Tibial artery (tissue), 1 donor: ENCODE data around the genes STX18 and TBC1D14.

DNA sequence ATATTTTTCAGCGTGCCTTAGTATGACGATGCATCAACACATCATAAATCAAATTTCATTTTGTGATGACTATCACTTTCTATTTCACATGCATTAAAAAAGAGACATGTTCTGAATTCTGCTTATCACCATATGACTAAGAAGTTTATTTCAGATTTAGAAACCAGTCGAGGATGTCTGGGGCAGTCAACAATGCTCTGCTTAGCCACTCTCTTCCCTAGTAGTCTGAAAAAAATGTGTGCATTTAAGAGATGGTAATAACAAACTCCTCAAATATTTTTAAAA, 49.3 kb downstream of the STX18 start:
- PRO-cap, result no peak

GRCh38 chr4:4541656-4542659, at the start of gene STX18:
Gene STX18 (minus strand): TSS chr4:4542048.
- PRO-cap, result bidirectional peak, plus-strand start at chr4:4542149, minus-strand start at chr4:4542048

GRCh38 chr4:4667045-4668046, 125.5 kb upstream of the STX18 start:
- PRO-cap, result no peak

- PRO-cap, result no peak
Observed at GRCh38 chr4:5050619-5050818, 761 bp upstream of the STK32B start.

GRCh38 chr4:5665360-5665777, 43.0 kb downstream of the EVC2 start:
- PRO-cap, result no peak

GRCh38 chr4:5730600-5731535, 19.9 kb downstream of the EVC start:
- PRO-cap, result no peak

DNA sequence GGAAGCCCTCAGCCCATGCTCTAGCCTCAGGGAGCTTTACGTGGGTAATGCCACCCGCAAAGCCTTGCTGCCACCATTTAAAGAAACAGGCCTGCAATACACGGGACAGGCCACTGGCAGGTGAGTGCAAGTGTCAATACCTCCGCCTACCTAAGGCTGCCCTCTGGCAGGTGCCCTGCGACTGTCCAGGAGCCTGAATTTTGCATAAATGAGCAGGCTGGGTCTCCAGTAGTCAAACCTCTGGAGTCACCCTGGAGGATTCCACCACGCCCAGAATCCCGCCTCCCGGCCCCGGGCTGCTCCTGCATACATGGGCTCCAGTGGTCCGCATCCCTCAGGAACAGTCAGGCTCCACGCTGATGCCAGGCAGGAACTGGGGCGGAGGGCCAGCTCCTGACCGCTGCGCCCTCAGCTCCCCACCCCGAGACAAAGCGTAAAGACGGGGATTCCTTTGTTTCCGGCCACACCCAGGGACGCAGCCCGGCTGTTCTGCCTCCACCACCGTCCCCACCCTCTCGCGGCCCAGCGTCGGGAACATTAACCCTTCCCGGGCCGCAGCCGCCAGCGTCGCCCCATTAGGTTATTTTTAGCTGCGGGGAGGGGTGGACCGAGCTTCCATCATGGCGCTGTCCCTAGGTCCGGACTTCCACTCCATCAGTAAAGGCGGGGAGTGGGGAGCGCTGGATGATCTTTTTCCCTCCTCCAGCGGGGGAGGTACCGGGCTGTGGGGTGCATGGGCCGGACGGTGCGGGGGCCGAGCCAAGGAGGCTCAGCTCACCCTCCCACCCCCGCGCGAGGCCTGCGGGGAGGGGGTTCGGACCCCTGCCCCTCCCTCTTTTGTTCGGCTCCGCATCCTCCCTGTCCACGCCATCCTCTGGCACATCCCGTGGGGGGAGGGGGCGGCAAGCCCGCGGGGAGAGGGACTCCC, 5.5 kb downstream of the CRMP1 start:
- PRO-cap, result no peak

DNA sequence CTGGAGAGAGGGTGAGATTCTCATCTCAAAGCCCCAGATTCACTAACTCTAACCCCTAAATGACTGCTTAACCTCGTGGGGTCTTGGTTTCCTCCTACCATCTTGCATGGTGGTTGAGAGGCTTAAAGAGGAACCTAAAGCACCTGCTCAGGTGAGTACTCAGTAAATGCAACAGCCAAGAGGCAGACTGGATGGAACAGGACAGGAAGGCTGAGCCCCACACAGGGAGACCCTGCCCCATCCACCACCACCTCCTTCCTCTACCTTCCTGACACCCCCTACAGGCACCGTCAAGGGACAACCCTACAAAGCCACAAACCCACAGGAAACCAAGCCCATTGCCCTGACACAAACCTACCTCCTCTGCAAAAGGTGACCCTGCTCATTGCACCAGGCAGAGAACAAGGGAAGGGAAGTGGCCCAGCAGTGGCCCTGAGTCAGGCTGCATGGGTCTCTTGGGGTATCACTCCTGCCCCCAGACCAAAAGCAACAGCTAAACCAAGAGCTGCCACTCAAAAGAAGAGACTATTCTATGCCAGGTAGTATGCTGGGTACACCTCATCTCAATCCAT, 21.1 kb downstream of the JAKMIP1 start:
- PRO-cap, result no peak

DNA sequence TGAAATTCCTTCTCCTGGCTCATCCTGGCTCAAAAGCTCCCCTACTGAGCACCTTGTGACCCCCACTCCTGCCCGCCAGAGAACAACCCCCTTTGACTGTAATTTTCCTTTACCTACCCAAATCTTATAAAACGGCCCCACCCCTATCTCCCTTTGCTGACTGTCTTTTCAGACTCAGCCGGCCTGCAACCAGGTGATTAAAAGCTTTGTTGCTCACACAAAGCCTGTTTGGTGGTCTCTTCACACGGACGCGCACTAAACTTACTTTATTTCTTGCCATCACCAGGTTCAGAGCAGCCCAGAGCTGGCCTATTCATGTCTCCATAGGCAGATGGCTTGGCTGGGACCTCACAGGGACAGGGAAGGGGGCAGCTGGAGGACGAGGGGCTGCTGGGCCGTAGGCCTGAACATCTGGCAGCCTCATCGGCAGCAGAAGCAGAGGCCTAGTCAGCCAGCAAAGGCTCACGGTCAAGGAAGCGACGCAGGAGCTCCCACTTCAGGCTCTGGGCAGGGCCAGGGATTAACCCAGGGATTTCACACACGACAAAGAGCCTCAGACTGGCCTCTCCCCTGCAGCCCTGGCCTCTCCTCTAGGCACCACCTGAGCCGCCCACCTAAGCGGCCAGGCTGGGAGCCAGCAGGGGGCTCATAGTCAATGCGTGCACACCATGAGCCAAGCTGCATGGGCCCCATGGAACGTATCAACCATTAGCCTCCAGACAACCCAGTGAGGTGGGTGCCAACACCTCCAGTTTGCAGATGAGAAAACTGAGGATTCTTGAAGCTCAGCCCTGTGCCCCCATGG, 46.0 kb upstream of the MAN2B2 start:
- PRO-cap, result no peak

- PRO-cap, result no peak
Observed at GRCh38 chr4:6576312-6576979, 1.5 kb downstream of the MAN2B2 start.

- PRO-cap, result no peak
Observed at GRCh38 chr4:6708088-6708711, 1.5 kb downstream of the MRFAP1L1 start.

DNA sequence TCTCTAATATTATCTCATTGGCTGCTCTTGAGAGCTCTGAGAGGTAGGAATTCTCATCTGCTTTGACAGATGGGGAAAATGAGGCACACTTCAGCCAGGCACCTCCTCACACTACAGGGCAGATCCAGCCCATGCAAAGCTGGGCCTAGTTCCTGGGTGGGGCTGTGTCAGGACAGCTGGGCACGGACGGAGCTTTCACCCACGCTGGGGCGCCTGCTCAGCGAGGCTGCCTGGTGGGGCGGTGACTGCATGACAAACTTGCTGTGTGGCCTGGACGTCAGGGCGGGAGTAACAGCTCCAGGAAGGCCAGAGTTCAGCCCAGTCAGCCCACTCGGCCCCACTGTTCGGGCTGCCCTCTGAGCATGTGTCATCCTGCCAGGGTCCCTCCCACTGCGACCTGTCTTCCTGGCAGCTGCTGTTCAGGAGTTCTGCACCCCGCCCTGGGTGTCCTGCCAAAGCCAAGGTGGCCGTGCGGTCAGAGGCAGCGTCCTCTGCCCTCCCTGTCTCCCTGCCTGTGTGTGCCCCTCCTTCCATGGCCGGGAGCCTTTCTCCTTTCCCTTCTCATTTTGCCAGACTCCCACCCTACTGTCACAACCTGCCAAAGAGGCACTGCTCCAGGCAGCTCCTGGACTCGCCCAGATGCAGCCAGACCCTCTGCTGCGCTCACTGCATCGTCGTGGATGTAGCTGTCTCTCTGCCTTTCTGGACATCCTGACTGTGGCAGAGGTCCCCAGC, 33.1 kb upstream of the KIAA0232 start:
- PRO-cap, result no peak

DNA sequence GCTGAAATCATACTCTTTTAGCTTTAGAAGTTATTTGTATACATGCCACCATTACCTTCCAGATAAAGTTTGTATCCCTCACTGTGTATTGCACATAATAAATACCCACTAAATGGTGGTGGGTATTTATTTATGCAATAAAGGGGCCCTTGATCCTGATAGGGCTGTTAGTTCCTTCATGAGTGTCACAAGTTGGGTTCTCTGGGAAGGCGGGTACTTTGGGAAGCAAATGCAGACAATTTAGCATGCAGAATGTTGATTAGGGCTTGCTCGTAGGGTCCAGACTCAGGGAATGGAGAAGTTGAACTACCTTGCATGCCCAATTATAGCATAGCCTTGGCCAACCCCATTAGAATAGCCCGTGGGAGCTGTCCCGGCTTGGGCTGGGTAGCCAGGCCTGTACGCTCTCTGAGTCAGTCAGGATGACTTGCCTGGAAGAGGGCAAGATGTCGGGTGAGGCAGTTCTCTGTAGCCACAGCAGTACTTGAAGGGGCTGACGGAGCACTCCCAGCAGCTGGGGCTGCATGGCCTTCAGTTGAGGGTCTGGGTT, 19.4 kb downstream of the KIAA0232 start:
- PRO-cap, result no peak

DNA sequence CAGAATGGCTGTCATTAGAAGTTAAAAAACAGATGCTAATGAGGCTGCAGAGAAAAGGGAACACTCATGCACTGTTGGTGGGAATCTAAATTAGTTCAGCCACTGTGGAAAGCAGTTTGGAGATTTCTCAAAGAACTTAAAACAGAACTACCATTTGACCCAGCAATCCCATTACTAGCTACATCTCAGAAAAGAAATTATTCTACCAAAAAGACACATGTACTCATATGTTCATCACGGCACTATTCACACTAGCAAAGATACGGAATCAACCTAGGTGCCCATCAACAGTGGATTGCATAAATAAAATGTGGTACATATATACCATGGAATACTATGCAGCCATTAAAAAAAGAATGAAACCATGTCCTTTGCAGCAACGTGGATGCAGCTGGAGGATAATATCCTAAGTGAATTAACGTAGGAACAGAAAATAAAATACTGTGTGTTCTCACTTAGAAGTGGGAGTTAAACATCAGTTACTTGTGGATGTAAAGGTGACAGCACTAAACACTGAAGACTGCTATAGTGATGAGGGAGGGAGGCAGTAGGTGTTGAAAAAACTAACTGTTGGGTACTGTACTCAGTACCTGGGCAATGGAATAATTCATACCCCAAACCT, 37.2 kb downstream of the KIAA0232 start:
- PRO-cap, result no peak

- PRO-cap, result bidirectional peak, plus-strand start at chr4:6909826, minus-strand start at chr4:6909696
Observed at GRCh38 chr4:6909551-6910385, at the start of gene TBC1D14. Gene TBC1D14 (plus strand): TSS chr4:6909826.

- PRO-cap, result unidirectional peak, plus-strand start at chr4:6916905
Observed at GRCh38 chr4:6916294-6917122, 6.9 kb downstream of the TBC1D14 start.

GRCh38 chr4:6963054-6963785, 53.6 kb downstream of the TBC1D14 start:
- PRO-cap, result no peak

GRCh38 chr4:7005756-7006150, 37.0 kb downstream of the CCDC96 start:
- PRO-cap, result no peak

GRCh38 chr4:7045892-7046256, 2.7 kb downstream of the TADA2B start:
- PRO-cap, result no peak

- PRO-cap, result no peak
Observed at GRCh38 chr4:7052373-7053418, 9.5 kb downstream of the TADA2B start.